Retinal pigment epithelial cell (primary cell): ENCODE measurements around a stretch of chr6.

DNA sequence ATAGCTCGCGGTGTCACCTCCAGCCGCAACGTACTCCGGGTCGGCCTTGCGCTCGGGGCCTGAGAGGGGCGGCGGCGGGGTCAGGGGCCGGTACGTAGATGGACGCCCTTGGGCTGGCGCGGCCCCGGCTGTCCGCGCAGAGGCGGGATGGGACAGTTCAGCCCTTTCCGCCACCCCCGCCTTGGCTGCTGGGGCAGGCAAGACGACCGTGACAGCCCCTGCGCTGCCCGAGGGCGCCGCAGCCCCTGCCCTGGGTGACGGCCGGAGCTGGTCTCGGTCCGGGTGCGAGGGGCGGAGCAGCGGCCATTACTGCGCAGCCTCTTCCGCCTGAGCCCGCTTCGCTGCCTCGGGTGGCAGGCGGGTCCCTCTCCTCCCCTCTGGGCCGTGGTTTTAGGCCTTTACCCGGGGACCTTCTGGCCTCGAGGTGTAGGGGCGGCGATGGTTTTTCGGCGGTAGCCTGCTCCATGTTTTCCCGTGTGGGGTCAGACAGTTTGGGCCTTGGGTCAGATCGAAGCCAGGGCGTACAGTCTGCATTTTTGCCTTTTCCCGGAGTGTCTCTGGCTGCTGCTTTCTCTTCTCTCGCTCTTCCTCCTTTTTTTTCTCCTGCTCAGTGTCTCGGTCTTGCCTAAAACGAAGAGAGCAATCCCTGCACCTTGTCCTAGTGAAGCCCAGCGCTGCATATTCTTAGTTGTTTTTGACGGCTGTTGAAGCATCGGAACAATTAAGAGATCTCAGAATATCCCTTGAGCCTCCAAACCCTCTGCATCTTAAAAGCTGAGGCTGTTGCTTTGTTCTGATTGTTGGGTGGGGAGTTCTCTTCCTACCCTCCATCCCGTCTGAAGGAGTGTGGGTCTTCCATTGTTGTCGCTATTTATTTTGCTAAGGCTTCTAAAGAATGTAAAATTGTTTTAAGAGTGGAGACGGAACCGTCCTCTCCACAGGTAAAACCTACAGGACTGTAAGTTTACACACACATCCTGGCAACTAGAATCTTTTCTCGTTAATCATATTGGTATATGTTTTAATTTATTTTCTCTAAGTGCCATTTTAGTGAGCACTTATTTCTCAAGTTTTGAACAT is 682 bp downstream of the RNF146 start:
- RRBS, result under 1% methylated on average over 16 of the region's 63 CpGs

DNA sequence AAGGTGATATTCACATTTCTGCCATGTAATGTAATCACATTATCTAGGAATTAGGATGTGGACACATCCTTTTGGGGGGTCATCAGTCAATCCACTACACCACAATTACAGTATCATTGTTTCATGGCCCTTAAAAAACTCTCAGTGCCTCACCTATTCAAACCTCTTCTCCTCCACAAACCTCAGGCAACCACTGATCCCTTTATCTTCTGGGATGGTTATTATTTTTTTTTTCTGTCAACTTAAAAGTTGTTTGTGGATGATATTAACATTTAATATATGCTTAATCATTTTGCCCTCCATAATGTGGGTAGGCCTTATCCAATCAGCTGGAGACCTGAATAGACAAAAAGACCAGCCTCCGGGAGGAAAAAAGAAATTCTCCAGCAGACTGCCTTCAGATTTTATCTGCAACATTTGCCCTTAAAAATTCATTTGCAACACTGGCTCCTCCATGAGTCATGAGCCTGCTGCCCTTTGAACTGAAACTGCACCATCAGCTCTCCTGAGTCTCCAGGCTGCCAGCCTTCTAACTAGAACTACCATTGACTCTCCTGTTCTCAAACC is 223.7 kb upstream of the THEMIS start:
- RRBS, result no CpG with 5 or more reads among the region's 1 CpG

DNA sequence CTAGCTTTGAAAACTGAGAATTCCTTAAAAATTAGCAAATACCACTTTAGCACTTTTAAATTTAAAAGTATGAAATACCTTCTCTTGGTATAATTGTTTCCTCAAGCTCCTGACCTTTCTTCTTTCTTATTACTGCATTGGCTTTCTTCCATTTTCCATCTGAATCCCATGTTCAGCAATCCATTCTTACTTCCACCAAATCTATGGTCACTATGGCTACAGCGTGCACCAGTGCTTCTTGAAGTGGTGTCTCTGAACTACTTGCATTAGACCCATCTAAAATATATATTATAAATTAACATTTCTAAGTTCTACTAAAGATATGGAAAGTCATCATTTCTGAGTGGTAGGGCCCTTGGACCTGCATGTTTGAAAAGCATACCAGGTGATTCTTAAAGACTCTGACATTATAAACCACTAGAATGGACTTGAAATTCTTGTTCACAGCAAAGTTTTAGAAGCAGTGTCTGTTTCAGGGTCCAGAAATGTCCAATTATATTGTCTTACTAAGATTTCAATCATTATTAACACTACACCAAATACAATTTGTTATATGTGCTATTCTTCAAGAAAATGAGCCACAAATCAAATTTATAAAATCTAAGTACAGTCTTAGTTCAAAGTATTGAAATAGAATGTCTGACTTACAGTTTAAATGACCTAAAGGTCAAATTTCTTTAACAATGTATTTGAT is 231.4 kb downstream of the PTPRK start:
- RRBS, result no CpG with 5 or more reads among the region's 1 CpG

- RRBS, result no CpG with 5 or more reads among the region's 8 CpGs
These were observed 122.4 kb downstream of the PTPRK start for GRCh38 chr6:128398048-128398394.

DNA sequence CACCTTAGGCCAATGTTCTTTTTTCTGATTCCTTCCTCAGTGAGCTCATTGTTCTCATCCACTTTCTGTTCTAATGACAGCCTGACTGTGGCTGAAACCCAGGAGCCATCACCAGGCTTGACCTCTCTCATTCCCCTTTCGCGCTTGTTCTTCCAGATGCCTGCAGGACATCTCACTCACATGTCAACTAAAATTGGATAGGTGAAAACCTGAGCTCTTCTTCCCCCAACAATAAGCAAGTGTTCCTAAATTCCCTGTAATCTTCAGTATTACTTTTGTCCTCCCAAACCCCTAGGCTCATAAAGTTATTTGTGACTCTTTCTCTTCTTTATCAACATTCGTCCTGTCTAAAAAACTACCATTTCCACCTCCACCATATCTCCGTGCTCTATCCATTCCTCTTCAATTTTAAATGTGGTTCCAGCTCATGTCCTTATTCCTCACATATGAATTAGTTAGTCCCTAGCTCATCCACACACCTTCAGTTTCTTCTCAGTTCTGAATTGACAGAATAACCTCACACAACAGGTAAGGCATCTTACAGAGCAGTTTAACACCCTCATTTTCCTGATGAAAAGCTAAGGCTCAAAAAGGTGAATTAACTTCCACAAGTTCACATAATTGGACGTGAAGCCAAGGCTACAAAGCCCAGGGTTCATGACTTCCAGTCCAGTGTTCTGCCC is 40.2 kb downstream of the PTPRK start:
- RRBS, result no CpG with 5 or more reads among the region's 5 CpGs

- RRBS, result no CpG with 5 or more reads among the region's 3 CpGs
These were observed 29.2 kb downstream of the PTPRK start for GRCh38 chr6:128491170-128491671.

DNA sequence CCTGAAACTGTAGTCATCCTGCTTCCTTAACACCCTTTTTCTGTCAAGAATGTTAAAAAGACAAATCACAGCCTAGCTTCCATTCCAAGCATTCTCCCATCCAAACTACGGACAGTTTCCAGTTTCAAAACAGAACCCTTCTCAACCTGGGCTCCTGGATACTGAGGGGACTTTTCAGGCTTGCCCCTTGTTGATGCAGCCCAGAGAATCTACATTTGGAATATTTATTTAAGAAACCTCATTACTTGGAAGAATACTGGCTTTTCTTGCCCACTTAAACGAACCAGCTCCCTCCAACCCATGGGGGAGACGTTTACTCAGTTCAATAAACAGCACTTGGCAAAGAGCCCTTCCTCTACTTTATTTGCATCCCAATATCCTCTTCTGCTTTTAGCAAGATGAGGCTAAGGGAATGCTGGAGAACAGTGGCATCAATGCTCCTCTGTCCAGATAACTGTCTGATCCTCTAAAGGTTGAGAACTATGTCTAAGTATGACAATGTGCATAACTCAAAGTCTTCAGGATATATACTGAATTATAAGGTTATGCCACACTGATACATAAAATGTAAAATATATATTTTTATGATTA is 22.2 kb downstream of the PTPRK start:
- RRBS, result no CpG with 5 or more reads among the region's 3 CpGs

GRCh38 chr6:128508953-128509337 is 11.5 kb downstream of the PTPRK start:
- RRBS, result no CpG with 5 or more reads among the region's 7 CpGs

GRCh38 chr6:128848247-128848872 is 34.6 kb upstream of the LAMA2 start:
- RRBS, result no CpG with 5 or more reads among the region's 6 CpGs

DNA sequence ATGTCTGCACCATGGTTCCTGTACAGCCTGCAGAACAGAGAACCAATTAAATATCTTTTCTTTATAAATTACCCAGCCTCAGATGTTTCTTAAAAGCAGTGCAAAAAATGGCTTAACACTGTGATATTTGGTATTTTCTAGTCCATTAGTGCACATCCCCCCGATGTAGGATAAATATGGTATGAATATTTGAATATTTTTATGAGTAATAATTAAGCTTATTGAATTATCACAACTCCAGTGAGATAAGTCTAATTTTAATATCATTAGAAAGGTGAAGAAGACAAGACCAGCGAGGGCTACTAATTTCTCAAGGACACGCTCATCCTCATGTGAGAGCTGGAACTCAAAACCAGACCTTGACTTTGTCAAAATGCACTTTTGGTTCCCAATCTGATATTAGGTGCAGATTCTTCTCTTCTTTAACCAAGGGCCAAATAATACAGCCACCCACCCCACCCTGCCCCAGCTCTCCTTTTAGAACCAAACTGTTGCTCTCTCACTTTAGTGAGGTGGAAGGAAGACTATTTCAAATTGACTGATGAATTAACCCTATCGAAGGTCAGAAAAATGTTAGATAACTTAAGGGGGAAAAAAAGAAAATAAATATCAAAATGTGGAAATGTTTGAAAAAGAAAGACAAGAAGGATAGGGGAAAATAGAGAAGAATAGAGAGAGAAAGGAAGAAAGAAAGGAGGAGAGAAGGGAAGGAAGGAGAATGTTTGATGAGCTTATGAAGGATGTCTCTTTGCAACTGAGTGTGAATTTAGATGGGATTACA is 66.1 kb downstream of the LAMA2 start:
- RRBS, result no CpG with 5 or more reads among the region's 4 CpGs

DNA sequence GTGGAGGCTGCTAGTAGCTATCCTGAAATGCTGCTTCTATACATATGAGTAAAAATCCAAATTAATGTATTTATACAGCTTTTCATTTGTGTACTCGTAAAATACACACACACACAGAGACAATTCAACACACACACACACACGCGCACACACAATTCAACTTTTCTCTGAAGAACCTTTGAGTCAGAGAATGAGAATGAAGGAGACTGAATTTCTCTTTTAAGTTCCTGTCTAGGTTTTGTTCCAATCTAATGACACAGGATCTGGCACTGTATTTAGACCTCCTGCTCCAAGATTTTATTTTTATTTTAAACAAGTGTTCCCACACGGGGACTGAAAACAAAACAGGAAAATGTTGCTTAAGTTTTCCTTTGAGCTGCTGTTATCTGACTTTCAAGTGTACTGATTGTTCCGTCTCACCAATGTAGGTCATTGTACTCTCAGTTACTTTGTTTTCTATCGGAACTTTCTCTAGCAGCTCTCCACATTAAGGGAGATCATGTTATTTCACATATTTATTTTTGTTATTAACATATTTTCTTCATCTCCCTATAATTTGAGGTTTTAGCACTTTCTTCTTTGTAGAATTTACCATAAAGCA is 250.9 kb downstream of the LAMA2 start:
- RRBS, result no CpG with 5 or more reads among the region's 6 CpGs

- RRBS, result no CpG with 5 or more reads among the region's 2 CpGs
These were observed 252.4 kb downstream of the LAMA2 start for GRCh38 chr6:129135358-129135800.

DNA sequence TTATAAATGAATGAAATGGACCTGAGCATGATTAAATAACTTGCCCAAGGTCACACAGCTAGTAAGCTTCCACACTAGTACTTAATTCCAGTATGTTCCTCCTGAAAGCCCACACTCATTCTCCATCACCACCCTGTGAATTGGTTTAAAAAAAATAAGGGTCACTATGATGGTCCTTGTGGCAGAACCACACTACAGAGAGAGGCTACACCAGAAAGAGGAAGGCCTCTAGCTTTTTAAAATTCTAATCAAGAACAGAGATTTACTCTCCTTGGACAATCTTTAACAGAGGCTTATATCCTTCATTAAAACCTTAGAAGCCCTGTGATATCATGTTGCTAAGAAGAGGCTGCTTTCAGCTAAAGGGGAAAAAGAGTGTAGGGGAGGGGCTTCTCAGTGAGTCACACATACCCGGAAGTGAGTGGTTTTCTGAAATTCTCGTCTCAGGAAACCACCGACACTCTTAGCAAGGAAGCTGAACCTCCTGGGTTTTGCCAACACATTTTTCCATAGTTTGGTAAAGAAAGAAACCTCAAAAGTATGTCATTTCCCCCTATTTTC is 219.6 kb downstream of the ARHGAP18 start:
- RRBS, result no CpG with 5 or more reads among the region's 3 CpGs

DNA sequence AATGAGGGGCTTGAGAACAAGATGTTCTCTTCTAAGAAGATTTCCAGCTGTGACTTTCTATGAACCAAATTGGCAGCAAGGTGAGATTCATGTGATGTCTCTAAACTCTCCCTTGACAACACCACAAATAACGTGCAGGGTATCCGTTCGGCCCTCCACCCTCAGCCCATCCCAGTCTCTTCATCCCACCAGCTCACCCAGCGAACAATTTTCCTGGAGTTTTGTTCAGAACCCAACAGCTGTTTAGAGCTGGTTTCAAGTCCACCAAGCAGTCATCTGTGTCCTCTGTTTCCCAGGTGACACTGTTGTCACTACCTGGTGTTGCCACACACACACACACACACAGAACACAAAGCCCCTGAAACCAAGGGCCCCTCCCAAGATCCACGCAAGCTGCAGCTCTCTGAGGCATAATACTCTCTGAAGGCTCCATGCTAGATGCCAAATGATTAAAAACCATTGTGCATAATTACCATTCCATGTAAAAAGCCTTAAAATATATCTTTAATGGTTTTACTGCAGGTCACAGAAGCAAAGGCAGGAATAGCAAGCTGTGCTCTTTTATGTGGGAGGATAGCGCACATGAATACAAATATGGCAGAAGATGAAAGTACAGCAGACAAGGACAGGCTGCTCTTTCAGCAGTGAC is 48.2 kb downstream of the ARHGAP18 start:
- RRBS, result no CpG with 5 or more reads among the region's 6 CpGs

GRCh38 chr6:129749538-129750208 is 39.7 kb upstream of the ARHGAP18 start:
- RRBS, result no CpG with 5 or more reads among the region's 5 CpGs

DNA sequence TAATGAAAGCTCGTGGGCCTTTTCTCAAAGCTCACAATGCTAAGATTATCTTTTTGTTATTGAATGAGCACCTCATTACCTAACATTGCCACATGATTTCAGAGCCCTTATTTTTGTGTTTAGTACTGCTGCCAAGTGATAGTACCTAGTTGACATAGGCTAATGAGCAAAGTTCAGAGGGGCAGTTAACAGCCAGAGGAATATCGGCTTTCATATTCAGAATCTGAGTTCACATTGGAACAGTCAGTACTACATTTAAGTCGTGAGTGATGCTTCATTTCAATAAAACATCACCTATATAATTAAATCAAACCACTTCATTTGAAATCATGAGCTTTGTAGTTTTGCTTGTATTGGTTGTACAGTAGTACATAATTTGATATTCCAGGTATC is 11.8 kb upstream of the SMLR1 start:
- RRBS, result no CpG with 5 or more reads among the region's 3 CpGs

GRCh38 chr6:130864486-130864784 is 37.2 kb downstream of the SMLR1 start:
- RRBS, result no CpG with 5 or more reads among the region's 6 CpGs

DNA sequence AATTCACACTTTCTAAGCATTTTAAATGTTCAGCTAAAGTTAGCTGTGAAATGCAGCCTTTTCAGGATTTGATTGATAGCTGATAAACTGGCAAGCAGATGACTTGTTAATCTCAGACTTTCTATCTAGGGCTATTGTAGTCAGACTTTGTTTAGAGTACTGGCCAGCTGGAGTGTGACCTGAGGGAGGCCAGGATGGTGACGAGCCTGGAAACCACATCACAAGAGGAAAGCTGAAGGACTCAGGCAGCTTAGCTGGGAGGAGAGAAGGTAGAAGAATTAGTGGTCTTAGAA is 123.8 kb downstream of the AKAP7 start:
- RRBS, result no CpG with 5 or more reads among the region's 1 CpG

DNA sequence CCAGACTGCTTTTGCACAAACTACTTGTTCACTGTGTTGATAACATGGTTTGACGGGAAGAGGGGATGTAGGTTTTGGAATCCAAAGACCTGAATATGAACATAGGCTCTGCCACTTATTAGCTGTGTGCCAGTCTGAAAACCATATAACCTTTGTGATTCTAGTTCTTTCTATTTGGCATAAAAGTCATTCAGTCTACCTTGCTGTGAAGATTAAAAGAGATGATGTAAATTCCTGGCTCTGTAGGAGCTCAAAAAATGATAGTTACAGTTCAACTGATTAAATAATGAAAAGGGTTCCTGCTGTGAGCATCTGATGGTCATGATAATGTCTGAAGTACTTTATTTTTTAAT is 3.3 kb downstream of the ARG1 start:
- RRBS, result no CpG with 5 or more reads among the region's 1 CpG